Iris pigment epithelial cell (primary cell): ENCODE measurements around a stretch of chr3.

DNA sequence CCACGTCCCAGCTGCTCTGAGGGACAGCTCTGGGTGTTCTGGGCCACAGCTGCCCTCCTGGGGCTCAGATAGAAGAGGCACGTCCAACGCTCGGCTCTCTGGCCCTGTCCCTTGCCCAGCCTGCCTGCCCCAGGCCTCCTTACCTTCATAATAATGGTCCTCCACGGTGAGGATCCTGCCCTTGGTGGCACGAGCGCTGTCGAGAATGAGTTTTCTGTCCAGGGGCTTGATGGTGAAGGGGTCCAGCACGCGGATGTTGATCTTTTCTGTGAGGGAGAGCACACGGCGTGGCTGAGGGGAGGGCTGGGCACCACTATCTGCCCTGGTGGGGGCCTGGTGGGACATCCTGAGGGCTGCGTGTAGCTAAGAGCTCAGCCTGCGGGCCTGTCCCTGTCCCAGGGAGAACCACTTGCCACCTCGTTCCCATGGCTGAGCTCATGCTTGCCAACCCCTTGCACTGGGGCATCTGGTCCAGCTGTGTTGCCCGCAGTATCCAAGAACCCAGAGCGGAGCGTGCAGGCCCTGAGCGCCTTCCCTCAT lies 29.1 kb downstream of the TKT start:
- RRBS, result no CpG with 5 or more reads among the region's 19 CpGs

- RRBS, result no CpG with 5 or more reads among the region's 13 CpGs
Measured at GRCh38 chr3:53264465-53265052, 8.7 kb upstream of the TKT start.

DNA sequence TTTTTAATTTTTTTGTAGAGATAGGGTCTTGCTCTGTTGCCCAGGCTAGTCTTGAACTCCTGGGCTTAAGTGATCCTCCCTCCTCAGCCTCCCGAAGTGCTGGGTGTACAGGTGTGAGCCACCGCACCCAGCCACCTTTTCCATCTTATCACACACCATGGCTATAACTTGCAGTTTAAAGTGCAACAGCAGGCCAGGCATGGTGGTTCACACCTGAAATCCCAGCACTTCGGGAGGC lies 25.7 kb upstream of the TKT start:
- RRBS, result no CpG with 5 or more reads among the region's 3 CpGs

DNA sequence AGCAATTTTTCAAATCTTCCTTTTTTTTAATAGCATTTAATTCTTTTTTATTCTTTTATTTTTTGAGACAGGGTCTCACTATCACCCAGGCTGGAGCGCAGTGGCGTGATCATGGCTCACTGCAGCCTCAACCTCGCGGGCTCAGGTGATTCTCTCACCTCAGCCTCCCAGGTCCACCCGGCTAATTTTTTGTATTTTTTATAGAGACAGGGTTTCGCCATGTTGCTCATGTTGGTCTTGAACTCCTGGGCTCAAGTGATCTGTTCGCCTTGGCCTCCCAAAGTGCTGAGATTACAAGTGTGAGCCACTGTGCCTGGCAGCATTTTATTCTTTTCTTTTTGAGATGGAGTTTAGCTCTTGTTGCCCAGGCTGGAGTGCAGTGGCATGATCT lies 11.6 kb downstream of the DCP1A start:
- RRBS, result no CpG with 5 or more reads among the region's 7 CpGs

GRCh38 chr3:53370487-53371190 lies 23.3 kb upstream of the DCP1A start:
- RRBS, result no CpG with 5 or more reads among the region's 30 CpGs

DNA sequence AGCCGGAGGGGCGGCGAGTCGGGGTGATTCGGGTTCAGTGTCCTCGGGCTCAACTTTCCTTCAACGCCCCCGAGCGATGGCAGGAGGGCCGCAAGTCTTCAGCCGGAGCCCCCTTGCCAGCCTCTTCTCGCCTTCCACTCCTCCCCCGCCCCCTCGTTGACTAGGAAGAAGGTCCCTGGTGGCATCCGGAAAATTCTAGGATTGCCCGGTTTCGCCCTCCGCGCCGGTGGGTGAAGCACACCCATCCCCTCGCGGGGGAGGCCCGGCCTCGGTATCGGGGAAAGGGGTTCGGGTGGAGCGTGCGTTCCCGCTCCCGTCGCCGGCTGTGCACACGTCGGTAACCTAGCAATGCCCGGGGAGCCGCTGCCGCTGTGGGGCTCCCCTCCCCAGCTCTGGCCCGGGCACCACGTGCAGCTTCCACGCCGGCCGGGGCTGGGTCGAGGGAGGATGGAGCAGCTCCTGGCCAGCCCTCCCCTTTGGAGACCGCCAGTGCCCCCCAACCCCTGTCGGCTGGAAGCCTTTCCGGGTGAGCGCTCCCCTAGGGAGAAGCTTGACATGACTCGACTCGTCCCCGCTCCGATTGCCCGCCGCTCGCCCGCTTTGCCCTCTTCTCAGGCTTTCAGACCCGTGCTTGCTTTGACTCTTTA lies 1.2 kb downstream of the CACNA1D start:
- RRBS, result 3% methylated on average over 30 of the region's 56 CpGs

GRCh38 chr3:53890649-53891068 lies 1.0 kb downstream of the SELENOK start:
- RRBS, result 17% methylated on average over 2 of the region's 6 CpGs

DNA sequence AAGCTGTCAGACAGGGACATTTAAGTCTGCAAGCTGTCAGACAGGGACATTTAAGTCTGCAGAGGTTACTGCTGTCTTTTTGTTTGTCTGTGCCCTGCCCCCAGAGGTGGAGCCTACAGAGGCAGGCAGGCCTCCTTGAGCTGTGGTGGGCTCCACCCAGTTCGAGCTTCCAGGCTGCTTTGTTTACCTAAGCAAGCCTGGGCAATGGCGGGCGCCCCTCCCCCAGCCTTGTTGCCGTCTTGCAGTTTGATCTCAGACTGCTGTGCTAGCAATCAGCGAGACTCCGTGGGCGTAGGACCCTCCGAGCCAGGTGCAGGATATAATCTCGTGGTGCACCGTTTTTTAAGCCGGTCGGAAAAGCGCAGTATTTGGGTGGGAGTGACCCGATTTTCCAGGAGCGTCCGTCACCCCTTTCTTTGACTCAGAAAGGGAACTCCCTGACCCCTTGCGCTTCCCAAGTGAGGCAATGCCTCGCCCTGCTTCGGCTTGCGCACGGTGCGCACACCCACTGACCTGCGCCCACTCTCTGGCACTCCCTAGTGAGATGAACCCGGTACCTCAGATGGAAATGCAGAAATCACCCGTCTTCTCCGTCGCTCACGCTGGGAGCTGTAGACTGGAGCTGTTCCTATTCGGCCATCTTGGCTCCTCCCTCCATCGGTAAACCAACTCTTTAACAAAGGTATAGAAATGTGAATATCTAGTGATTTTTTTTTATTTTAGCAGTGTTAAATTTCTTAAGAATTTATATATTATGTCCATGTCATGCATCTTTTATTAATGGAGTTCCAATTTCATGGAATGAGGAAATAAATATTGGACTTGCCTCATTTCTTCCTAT lies 35.7 kb upstream of the SELENOK start:
- RRBS, result no CpG with 5 or more reads among the region's 30 CpGs

- RRBS, result no CpG with 5 or more reads among the region's 4 CpGs
Measured at GRCh38 chr3:54359103-54359555, 236.8 kb downstream of the CACNA2D3 start.

DNA sequence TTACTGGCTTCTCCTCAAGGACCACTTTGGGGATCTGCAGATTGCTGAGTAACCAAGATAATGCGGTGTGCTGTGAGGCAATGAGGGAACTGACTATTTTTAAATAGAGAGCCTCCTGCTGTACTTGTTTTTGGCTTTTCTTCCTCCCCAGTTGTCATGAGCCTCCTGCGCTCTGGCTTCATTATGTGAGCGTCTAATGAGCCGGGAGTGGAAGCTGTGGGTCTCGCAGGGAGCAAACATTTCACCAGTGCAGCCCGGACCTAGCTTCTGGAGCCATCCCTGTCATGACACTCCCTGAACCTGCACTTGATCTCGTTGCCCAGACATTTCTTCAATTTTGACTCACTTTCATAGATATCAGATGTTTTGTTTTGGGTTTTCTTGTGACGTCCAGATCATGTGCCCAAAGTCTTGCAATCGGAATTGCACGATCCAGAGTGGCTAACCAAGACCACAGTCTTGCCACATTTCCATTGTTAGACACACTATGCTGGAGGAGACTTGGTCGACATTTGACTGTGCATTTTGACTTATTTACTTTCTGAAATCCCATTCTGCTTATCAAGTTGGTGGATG lies 327.2 kb downstream of the LRTM1 start:
- RRBS, result 53% methylated on average over 3 of the region's 11 CpGs

- RRBS, result no CpG with 5 or more reads among the region's 6 CpGs
Measured at GRCh38 chr3:54966882-54967262, 39.0 kb upstream of the LRTM1 start.

- RRBS, result no CpG with 5 or more reads among the region's 8 CpGs
Measured at GRCh38 chr3:55446859-55447318, 40.2 kb downstream of the WNT5A start.

GRCh38 chr3:56692482-56692977 lies 9.5 kb upstream of the TASOR start:
- RRBS, result no CpG with 5 or more reads among the region's 14 CpGs

DNA sequence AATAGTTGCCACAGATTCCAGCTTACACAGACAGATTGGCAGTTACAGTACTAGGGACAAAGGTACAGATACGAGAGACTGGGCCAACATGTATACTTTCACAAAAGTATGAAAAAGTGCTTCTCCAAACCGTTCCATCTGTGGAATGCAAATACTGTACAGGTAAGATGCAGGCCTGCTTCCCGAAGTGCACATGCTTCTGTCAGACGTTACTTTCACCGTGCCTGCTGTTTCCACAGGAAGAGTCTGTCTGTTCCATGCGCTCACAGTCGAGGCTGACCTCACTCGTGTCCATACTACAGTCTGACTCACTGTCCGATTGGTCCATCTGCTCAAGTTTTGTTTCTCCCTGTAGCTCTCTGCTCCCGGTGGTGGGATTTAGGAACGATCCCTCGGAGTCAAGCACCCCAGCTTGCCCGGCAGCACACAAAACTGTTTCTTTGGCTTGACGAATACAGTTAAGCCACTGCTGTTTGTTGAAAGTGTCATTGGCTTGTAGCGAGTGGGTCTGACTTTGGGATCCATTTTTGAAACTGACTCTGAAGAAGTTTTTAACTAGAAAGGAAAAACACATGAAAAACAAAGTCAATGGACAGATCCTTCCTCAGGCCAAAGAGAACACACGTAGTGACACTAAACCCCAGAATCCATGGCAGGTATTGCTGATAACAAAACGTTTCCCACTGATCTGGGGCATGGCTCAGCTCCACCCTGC lies 46.2 kb upstream of the TASOR start:
- RRBS, result 82% methylated on average over 3 of the region's 17 CpGs

GRCh38 chr3:56790212-56790729 lies 11.5 kb downstream of the ARHGEF3 start:
- RRBS, result no CpG with 5 or more reads among the region's 3 CpGs

GRCh38 chr3:56795669-56796625 lies 5.8 kb downstream of the ARHGEF3 start:
- RRBS, result no CpG with 5 or more reads among the region's 15 CpGs

- RRBS, result no CpG with 5 or more reads among the region's 3 CpGs
Measured at GRCh38 chr3:56879305-56879885, 77.6 kb upstream of the ARHGEF3 start.

DNA sequence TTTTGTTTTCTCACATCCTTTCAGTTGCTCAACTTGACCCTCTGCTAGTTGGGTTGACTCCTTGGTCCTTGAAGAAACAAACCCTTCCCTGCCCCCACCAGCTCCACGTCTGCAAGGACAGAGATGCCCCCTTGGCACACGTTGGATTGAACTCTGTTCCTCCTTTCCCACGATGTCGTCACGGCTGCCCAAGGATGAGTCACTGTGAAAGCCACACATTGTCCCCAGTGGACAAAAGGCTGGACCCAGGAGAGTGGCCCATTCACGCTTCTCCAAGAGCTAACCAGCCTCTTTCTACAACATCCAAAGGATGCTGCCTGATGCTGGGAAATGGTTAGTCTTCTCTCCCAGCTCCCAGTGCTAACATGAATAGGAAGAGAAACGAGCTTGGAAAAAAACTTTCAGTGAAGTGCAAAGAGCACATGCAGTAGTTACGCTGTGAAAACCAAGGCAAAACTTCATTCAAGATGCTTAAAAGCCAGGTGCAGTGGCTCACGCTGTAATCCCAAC lies 42.9 kb upstream of the SPATA12 start:
- RRBS, result no CpG with 5 or more reads among the region's 9 CpGs

GRCh38 chr3:57575028-57575585 lies 19.0 kb downstream of the PDE12 start:
- RRBS, result no CpG with 5 or more reads among the region's 5 CpGs

DNA sequence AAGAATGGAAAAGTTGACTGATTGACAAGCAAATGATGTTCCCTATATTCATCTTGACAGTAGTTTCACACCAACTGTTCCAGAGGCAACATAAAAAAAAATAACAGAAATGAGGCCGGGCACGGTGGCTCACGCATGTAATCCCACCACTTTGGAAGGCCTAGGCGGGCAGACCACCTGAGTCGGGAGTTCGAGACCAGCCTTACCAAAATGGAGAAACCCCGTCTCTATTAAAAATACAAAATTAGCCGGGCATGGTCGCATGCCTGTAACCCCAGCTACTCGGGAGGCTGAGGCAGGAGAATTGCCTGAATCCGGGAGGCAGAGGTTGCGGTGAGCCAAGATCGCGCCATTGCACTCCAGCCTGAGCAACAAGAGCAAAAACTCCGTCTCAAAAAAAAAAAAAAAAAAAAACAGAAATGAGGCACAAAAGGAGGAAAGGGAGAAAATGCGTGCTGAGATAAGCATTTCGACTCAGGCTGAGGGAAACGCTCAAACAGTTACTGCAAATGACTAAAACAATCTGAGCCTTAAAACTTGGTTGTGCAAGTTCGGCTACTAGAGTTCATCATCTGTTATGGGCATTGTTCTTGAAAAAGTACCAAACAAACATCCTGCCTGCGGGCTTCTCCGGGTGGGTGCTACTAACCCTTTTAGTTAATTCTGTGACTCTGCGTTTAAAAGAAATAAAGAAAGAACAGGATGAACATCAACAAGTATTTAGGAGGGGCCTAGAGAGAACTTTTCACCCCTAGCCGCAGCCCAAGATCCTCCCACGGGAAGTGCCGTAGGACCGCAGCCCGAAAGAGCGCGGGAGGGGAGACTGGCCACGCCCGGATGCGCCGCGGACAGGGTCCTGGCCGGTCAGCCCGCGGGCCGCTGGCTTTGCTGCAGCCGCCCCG lies 789 bp downstream of the DENND6A start:
- RRBS, result 2% methylated on average over 6 of the region's 40 CpGs